Daoy (cell line): ENCODE results near the gene ADRA2A.

DNA sequence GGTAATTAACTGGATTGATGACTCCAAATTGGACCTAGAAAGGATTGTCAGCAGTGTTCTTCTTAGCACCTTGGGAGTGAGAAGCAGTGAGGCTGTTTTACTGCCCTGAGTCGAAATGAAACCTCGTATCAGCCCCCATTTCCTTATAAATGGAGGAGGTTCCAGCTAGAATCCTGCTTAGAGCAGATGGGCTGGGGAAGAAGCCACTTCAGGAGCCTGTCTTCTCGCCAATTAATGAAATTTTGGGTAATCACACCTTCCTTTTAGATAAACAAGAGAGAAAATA, 4.3 kb downstream of the DUSP5 start:
- RAMPAGE, long total RNA: no peak

- RAMPAGE, long total RNA: no peak
These were observed 9.3 kb downstream of the DUSP5 start for GRCh38 chr10:110506946-110507482.

- RAMPAGE, long total RNA: no peak
These were observed 11.0 kb downstream of the SMC3 start for GRCh38 chr10:110578478-110578861.

DNA sequence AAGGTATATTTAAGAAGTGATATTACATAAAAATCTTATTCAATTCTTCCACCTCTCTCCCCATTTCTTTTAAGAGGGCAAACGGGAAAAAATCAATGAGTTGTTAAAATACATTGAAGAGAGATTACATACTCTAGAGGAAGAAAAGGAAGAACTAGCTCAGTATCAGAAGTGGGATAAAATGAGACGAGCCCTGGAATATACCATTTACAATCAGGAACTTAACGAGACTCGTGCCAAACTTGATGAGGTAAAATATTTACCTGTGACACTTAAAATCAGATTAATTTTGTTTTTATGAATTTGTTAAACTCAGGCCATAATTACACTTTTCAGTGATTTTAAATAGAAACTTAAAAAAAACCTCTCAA, 14.3 kb downstream of the SMC3 start:
- RAMPAGE, long total RNA: no peak

DNA sequence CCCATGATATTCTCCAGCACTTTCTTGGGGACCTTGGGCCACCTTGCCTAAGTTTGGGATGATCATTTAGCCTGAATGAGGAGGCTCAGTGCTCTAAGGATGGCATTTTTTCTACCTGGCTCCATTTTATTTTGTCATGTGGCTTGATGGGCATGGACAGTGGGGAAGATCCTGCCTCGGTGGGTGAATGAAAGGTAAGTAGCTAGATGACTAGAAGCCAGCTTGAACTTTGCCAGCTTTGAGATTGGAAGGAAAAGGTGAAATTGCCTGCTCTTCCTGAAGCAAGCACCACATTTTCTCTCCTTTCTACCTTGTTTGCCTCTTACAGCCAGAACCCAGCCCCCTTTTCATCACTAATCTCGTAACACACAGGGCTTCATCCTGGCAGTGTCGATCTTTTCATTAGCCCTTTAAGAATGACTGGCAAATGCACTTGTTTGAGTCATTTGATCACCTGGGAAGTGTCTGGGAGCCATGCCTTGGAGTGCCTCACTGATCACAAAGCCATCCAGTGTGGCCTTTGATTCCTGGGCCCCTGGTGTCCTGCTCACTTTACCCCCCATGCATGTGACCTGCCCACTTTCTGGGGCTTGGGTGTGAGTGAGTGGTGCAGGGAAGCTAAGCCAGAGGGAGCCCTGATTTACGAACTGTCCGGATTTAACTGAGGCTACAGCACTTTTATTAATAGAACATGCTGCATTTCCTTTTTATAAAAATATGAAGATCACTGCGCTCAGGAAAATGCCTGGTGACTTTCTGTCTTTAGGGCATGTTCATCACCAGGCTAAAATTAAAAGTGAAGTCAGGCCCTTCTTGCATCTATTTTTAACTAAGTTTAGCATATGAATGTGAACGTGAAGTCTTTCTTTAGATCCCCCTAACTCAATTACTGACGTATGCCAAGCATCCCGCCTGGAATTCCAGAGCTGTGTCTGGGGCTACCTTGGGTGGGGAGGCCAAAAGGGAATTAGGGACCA, 23.5 kb downstream of the RBM20 start:
- RAMPAGE, long total RNA: no peak

GRCh38 chr10:110764184-110765209, 107.2 kb upstream of the PDCD4 start:
- RAMPAGE, long total RNA: no peak

DNA sequence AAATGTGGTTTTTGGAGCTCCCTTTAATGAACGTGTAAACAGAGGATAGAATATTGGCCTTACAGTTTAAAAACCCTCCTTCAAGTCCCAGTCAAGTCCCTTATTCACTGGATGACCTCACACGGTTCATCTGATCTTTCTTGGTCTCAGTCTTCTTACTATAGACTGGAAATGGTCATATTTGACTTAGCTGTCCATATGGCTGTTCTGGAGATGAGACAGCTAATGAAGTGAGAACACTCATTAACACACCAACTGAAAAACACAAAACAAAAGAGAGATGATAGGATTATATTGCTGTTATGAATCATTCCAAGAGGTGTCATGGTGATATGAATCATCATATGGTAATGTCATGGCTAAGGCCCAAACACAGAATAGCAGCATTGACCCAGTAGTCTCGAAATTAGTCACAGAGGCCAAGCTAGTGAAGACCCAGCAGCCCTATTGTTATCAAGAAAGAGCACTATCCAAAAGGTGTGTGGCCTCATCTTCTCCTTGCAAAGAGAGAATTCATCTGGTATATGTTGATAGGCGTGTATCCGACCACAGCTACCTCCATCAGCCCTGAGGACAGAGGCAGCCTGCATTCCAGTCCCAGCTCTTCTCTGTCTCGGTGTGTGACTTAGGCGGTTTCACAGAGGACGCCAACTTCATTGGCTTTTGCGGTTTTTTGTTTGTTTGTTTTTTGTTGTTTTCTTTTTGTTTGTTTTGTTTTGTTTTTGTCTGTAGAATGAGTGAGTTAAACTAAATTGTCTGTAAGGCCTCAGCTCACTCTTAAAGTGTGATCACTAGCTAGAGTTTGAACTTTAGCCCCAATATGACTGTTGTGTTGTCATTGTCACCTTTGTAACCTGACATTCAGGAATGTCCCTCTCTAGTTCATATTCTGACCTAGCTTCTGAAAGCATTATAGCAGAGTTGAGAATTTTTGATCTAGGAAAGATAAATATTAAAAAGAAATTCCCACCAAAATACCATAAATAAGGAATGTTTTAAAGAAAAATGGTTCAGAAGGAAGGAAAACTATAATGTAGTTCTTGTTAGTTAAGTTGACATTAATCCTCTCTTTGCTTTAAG, 97.4 kb upstream of the PDCD4 start:
- RAMPAGE, long total RNA: no peak

DNA sequence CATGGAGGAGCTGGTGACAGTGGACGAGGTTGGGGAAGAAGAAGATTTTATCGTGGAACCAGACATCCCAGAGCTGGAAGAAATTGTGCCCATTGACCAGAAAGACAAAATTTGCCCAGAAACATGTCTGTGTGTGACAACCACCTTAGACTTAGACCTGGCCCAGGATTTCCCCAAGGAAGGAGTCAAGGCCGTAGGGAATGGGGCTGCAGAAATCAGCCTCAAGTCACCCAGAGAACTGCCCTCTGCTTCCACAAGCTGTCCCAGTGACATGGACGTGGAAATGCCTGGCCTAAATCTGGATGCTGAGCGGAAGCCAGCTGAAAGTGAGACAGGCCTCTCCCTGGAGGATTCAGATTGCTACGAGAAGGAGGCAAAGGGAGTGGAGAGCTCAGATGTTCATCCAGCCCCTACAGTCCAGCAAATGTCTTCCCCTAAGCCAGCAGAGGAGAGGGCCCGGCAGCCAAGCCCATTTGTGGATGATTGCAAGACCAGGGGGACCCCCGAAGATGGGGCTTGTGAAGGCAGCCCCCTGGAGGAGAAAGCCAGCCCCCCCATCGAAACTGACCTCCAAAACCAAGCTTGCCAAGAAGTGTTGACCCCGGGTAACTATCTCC, 50.3 kb upstream of the PDCD4 start:
- RAMPAGE, long total RNA: no peak

GRCh38 chr10:110837016-110838327, 34.3 kb upstream of the PDCD4 start:
- RAMPAGE, long total RNA: no peak

- RAMPAGE, long total RNA: no peak
These were observed 11.9 kb upstream of the PDCD4 start for GRCh38 chr10:110859693-110860327.

- RAMPAGE, long total RNA: no peak
These were observed 8.4 kb downstream of the PDCD4 start for GRCh38 chr10:110880054-110880508.

DNA sequence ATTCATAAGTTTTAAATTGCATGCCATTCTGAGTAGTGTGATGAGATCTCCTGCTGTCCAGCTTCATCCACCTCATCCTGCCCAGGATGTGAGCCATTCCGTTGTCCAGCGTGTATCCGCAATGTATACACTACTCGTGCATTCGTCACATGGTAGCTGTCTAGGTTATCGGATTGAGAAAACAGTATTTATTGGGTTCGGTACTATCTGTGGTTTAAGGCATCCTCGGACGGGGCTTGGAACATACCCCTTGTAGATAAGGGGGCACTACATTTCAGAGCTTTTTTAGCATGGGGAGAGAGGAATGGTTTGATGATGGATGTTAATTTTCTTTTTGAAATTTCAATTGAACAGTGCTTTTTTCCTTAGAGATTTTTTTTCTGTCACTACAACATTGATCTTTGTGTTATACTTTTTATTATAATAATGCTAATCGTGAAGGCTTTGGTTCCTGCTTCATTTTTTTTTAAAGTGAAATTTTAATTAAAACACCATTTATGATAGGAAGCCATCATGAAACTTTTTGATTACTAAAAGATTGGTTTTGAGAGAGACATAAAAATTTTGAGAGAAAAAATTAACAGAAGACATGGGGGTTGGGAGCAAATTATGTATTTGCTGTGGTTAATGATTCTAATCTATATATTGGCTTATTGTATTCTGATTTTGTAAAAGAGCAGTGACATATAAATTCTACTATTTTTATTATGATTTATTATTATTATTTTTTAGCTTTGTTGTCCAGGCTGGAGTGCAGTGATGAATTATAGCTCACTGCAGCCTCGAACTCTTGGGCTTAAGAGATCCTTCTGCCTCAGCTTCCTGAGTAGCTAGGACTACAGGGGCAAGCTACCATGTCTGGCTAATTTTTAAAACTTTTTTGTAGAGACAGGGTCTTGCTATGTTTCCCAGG, 12.6 kb downstream of the PDCD4 start:
- RAMPAGE, long total RNA: no peak

- RAMPAGE, long total RNA: no peak
These were observed 22.5 kb downstream of the PDCD4 start for GRCh38 chr10:110894259-110894567.

GRCh38 chr10:110901925-110902985, 16.7 kb downstream of the BBIP1 start:
- RAMPAGE, long total RNA: no peak

GRCh38 chr10:110946040-110947046, 26.9 kb downstream of the SHOC2 start:
- RAMPAGE, long total RNA: no peak

DNA sequence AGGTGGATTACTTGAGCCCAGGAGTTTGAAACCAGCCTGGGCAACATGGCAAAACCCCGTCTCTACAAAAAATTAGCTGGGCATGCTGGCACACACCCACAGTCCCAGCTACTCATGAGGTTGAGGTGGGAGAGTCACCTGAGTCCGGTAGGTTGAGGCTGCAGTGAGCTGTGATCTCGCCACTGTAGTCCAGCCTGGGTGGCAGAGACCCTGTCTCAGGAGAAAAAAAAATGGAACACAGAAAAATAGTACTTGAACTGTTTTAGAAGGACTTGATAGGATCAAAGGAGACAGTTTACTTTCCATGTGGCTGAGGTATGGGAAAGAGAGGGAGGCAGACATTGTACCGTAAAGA, 53.2 kb downstream of the SHOC2 start:
- RAMPAGE, long total RNA: no peak

GRCh38 chr10:111076657-111077596, at the start of gene ADRA2A:
Gene ADRA2A, plus strand, starts transcription at chr10:111077029.
- RAMPAGE, long total RNA: no peak

DNA sequence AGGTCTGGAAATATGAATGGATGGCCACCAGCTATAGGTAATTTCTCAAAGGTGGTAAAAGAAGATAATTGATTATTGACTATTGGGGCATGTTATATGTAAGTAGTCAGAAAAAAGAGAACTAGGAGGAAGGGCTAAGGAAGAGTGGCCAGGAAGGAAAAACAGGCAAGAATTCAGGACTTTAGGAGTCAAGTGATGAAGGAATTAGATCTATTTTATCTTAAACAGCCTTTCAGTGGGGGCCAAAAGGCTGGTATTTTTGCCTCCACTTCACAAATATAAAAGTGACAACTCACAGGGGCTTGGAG, 208.1 kb downstream of the GPAM start:
- RAMPAGE, long total RNA: no peak

DNA sequence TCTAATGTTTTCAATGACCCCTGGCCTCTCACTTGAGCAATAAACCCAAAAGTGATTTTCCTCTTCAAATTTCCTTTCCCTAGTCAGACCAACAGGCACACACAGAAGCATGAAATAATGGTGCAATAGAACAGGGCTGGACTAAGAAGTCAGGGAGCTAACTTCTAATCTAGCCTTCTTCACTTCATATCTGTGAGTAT, 21.7 kb upstream of the TECTB start:
- RAMPAGE, long total RNA: no peak

GRCh38 chr10:112364914-112365563, 8.9 kb upstream of the ACSL5 start:
- RAMPAGE, long total RNA: no peak